ENCODE measurements around the genes NFKB2 and FBXL15.

GRCh38 chr10:101046678-101047099, 15.1 kb upstream of the KAZALD1 start:
- PRO-cap, result no peak

DNA sequence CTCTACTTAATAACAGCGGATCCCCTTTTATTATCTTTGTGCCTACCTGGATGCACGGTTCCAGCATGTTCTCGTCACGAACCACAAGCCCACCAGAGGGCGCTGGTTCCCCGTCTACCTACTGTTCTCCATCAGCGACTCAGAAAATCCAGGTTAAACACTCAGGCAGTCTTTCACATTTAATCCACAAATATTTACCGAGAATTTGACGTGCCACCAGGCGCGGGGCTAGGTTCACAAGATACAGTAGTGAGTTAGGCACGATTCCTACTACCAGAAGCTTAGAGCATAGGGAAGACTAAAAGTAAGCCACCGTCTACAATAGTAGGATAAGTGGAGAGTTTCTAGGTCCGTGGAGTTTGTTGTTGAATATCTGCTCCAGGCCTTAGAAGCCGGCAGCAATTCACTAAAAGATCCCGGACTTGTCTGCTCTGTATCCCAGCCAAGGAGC, 1.7 kb upstream of the KAZALD1 start:
- PRO-cap, result no peak

DNA sequence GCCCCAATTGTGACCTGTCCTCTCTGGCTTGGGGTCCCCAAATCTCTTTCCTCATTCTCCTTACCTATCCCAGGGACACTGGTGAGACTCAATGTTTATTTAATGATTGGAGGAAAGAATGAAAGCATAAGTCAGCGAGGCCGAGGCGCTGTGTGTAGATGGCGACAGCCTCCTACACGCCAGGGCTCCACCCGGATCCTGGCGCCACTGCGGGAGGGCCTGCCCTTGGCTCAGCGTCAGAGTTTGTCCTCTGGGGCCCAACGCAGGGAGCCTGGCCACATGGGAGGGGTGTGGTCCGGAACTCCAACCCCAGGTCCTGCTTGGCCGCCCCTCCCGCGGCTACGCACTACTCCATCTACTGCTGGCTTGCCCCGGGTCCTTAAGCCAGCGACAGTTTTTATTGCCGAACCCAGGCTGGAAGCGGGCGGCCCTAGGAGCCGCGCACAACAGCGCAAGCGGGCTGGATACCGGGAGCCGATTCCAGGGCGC, 4.3 kb downstream of the KAZALD1 start:
- PRO-cap, result bidirectional peak, plus-strand start at position 356 of the sequence, minus-strand start at position 209 of the sequence

DNA sequence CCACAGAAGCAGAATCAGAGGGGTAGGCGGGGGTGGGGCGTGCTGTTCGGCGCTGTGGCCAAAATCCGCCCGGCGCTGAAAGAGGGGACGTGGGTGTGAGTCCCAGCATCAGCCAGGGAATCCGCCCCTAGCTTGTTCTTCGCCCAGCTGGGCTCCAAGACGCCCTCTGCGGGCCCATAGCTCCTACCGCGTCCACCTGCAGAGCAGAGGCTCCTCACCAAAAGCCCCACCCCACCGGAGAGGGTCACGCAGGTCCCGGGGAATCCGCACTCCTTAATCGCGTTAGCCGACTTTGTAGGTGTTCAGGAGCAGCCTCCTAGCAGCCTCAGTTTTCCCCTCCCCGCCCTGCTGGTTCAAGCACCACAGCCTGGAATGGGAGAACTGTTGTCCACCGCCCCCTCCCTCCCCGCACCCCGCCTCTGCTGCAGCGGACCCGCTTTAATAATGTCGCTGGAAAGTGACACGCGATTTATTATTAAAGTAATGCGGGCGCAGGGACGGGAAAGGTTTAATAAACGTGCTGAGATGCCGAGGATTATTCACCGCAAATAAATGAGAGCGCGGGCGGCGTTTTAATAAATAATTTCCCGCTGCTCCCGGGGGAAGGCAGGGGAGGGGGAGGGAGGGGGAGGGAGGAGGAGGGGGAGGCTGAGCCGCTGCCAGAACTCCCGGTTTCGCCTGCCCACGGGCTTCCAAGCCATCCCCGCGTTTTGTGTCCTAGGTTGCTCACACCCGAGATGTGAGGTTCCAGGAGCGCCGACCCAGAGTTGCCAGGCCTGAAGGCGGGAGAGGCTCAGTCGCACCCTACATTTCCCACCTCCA, 4.9 kb downstream of the KAZALD1 start:
- PRO-cap, result no peak

DNA sequence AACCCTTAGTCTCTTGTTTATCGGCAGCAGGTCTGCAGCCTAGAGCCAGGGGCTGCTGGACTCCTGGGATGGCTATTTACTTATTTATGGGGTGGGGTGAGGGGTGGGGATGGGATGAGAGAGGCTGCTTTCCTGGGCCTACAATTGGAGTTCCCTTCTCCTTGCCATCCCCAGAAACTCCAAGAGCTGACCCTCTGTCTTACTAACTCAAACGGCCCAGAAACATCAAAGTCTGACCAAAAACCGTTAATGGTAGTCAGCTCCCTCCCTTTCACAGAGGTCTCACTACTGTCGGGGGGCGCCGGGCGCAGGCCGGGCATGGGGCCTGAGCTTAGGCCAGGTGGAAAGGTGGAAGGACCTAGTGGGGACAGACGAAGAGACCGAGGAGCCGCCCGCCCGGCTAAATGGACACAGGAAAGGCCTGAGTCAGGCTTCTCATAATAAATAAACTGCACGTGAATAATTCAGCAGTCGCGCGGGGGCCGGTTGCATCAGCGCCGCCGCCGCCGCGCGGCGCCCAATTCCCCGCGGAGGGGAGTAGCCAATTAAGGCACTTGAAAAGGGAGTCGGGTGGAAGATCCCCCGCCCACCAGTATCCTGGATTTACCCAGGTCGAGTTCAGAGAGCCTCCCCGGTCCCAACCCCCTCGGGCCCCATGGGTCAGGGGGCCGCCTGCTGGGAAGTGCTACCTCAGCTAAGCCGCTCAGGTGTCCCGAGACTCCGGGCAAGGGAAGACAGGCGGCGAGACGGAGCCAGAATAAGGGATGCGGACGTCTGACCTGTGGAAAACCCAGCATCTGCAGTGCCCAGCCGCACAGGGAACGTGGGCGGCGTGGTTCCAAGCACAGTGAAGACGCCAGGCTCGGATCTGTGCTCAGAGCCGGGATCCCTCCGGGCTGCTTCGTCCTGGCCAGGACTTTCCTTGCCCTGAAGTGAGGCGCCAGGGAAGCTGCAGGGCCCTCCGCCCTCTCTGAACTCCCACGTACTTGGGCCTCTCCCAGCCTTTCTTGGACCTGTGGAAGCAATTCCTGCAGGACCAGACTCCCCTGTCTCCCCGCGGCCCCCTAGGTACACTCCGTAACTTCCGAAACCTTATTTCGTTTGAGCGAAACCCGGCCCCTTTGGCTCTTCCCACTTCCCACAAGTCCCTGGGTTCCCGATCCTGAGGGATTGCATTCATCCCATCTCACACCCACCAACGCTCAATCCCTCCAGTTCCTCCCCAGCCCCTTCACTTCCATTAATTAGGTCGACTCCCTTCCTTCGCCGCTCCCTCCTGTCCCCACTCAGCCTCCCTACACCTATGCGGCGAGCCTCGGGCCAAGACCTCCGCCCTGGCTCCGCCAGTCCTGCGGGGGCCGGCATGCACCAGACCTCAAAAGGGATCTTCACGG, 7.2 kb upstream of the LBX1 start:
- PRO-cap, result no peak

- PRO-cap, result no peak
These were observed 102.1 kb downstream of the POLL start for GRCh38 chr10:101485644-101486624.

DNA sequence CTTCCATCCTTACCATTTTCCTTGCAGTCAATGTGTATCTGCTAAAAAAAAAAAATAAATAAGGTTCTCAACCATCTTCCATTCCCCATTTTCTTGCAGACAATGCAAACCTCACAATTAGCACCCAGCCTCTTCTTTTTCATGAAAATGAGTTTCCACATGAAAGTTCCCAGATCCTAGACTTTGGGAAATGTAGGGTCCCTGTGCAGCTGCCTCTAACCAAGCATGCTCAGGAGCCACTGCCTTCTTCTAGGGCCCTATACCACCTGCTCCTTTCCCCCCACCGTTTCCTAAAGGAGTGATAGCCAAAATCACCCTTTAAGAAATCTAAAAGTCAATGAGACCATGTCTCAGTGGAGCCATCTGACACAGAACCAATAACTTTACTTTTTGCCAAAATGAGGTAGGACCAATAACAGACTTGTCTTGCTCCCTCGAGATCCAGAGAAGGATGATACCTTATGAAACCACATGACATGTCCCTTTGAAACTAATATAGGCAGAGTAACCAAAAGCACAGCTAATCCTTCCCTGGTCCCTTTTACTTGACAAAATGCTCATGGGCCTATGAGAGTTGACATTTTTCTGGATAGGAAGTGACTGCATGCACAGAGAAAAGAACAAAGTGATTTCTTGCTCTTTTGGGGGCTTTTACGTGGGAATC, 87.8 kb downstream of the ARMH3 start:
- PRO-cap, result no peak

GRCh38 chr10:102001318-102001951, 54.5 kb downstream of the ARMH3 start:
- PRO-cap, result no peak

DNA sequence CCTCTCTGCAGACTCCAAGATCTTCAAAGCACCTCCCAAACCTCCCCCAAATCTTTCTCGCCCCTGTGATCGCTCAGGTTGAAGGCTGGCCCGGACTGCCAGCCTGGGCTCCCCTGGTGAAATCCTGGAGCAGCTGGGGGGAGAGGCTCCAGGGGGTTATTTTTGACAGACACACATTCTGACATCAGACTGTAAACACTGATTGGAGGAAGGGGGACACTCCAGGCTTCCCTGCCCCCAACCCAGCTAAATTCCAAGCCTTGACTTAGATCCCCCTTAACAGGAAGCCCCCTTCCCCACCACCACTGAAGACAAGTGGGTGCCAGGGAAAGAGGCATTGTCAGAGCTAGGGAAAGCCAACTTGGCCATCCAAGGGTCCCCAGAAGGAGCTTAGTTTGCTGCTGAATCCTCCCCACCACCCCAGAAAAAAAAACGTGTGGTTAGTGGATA, 4.8 kb downstream of the LDB1 start:
- PRO-cap, result no peak

DNA sequence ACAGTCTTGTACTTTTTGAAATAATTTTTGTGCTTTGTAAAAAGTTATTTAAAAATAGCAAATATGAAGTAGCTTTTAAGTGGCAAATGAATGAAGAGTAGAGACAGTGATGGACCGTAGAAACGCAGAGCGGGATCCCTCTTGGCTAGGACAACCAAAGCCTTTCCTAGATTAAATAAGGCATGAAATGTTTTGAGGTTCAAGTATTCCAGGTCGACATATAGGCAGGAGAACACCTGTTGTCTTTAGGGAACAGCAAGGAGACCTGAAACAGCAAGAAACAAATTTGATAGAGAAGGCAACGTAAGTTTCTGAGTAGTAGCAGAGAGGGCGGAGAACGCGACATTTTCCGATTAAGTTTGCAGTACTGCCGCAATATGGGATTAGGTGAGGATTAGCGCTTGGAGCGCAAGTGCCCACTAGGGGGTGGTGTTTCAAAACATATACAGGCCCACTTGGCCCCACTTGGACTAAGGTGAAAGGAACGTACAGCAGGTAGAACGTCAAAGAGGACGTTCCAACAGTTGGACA, 563 bp upstream of the PPRC1 start:
- PRO-cap, result unidirectional peak, plus-strand start at position 473 of the sequence

DNA sequence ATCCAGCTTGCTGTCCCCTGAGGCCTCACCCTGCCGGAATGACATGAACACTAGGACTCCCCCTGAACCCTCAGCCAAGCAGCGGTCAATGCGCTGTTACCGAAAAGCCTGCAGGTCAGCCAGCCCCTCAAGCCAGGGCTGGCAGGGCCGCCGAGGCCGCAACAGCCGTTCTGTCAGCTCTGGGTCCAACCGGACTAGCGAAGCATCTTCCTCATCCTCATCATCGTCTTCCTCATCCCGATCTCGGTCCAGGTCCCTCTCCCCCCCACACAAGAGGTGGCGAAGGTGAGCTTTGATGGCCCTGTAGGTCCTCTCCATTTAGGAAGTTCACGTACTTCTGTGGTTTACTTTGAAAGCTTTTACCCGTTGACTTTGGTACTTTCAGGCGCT, 5.1 kb upstream of the NOLC1 start:
- PRO-cap, result no peak

GRCh38 chr10:102394873-102395819, at the start of gene NFKB2:
Gene NFKB2, plus strand, starts transcription at chr10:102395705.
- PRO-cap, result bidirectional peak, plus-strand start at chr10:102395705, minus-strand start at chr10:102395608

DNA sequence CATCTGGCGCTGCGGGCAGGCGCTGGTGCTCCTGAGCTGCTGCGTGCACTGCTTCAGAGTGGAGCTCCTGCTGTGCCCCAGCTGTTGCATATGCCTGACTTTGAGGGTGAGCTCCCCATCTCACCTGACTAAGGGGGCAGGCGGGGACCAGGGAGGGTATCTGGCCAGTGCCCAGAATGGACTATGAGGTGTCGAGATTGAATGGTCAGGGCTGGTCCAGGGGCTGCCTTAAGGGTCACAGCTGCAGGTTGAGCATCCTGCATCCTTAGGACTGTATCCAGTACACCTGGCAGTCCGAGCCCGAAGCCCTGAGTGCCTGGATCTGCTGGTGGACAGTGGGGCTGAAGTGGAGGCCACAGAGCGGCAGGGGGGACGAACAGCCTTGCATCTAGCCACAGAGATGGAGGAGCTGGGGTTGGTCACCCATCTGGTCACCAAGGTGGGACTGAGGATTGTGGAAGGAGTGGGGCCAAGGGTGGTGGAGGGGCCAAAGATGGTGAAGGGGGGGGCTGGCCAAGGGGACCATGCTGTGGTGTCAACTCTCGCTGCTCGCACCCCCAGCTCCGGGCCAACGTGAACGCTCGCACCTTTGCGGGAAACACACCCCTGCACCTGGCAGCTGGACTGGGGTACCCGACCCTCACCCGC, 5.0 kb downstream of the NFKB2 start:
- PRO-cap, result no peak

DNA sequence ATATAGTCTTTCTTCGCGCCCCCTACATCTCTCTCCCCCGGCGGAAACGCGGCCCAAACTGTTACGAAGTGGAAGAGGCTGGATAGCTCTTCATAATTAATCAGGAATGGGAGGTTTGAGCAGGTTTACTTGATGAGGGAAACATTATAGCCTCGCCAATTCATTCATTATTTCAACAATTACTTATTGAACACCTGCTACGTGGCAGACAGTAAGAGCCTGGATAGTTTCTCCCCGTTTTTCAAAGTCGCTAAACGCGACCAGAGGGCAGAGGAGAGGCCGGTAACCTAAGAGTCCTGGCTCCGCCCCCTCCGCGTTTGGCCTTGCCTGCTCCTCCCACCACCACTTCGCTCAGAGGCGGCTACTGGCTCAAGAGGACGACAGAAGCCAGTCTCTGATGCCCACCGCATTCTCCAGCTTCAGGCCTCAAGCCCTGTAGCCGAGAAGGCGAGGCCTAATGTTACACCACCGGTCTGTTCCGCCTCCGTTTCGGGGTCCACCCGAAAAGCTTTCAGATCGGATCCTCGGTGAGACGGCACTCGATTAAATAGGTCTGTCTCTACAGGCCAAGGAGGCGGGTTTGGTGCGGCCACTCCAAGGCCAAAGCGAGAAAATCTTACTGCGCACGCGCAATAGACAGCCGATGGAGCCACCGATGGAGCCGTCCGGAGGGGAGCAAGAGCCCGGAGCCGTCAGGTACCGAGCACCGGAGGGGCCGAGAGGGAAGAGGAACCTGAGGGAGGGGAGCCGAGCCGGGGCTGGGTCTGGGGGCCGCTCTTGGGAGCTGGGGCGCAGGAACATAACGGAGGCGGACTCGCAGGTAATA, at the start of gene FBXL15:
TSS of gene FBXL15 (plus strand) at position 350 of the 826 bp plus-strand sequence.
- PRO-cap, result bidirectional peak, plus-strand start at position 350 of the sequence, minus-strand start at position 246 of the sequence; bidirectional peak, plus-strand start at position 702 of the sequence, minus-strand start at position 582 of the sequence

DNA sequence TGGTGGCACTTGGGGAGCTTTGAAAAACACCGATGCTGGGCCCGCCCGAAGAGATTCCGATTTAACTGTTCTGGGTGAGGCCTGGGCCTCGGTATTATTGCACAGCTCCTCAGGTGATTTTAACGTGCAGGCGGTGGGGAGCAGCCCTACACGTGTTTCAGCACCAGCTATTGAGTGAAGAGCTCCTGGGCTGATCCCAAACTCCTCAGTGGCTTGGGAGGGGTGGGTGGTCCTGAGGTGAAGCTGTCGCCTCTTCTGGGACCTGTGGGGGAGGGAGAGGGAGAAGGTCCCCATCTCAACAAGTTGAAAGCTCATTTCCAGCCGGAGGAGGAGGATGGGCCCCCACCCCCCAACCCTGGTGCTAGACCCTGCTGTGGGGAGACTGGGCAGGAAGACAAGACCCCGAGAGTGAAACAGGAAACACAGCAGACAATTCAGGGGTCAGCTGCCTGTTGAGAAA, 634 bp downstream of the MFSD13A start:
- PRO-cap, result no peak

GRCh38 chr10:102580101-102580507, 64.2 kb upstream of the TRIM8 start:
- PRO-cap, result no peak

DNA sequence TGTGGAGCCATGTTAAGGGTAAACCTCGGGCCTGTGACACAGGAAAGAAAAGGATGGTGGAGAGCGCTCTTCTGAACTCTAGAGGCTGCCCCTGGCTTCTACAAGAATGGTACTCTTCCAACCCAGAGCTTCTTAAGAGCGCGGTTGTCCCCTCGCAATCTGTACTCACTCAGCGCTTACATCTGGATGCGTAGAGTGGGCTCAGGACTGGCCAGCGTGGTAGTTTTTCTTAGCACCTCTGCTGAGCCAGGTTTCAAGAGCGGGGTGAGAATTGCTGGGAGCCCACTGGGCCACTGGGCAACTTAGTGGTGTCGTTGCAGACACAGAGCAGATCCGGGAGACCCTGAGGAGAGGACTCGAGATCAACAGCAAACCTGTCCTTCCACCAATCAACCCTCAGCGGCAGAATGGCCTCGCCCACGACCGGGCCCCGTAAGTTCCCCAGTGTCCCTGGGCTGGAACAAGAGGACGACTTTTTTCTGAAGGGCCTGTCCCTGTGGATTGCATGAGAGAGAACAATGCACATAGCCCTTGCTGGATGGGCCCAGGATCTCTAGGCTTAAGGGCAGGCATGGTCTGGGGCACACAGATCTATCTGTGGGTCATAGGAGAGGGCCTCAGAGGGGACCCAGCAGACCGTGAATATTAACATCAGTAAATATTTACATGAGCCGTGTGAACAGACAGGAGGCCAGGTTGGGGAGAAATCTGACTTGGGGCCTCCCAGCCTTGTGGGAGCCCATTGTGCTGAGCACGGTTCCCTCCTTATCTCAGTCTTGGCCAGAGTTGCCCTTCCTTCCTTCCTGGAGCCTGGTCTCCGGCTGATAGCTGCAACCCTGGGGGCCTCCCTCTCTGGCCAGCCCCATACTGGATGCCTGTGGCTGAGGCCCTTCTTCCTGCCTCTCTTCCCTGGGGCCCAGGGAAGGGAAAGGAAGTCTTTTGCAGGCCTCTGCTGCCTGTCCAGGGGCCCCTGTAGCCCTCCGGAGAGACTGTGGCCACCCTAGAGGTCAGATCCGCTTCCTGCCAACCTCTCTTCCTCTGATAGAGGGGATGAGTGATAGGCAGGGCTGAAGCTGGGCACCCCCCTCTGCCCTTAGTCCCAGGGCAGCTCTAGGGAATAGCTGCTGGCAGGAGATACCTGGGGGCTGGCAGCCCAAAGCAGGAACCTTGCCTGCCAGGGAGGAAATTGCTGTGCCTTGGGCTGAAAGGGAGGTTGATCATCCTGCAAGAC, 44.8 kb upstream of the TRIM8 start:
- PRO-cap, result no peak

DNA sequence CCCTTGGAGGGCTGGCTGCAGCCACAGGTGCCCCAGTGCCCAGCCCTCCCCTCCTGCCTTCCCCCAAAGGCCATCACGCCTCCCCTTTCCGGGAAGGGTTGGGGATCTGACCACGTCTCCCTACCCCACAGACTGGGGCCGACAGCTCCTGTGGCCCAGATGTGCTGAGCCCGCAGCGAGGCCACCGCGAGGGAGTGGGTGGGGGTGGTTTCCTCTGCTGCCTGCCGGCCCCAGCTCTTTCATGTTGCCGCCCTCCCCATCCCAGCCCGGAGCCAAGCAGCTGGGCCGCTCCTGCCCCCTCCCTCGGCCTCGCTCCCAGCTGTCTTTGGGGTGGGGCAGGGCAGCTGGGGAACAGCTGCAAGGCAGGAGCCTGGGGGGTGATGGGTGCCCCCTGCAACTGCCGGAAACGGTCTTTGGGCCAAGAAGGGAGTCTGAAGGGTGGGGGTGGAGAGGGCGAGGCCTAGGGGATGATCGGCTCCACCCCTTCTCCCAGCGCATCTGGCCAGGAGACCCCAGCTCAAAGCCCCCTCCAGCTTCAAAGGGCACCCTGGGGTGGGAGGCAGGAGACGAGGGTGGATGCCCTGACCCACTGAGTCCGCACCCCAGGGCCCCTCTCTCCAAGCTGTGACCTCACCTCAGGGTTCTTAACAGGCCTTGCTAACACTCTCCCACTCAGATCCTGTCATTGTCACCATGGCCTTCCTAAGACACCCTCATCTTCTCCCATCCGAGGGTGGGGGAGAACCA, 17.0 kb downstream of the TRIM8 start:
- PRO-cap, result bidirectional peak, plus-strand start at position 130 of the sequence, minus-strand start at position 134 of the sequence

GRCh38 chr10:102675891-102676699, 31.8 kb downstream of the TRIM8 start:
- PRO-cap, result bidirectional peak, plus-strand start at chr10:102676459, minus-strand start at chr10:102676411

GRCh38 chr10:102691777-102692137, 22.4 kb downstream of the ARL3 start:
- PRO-cap, result no peak

Data from bile duct (tissue), 1 donor.